Esophagus muscularis mucosa (tissue), 4 donors: ENCODE measurements around the genes PHF5A, SNU13 and SMDT1.

DNA sequence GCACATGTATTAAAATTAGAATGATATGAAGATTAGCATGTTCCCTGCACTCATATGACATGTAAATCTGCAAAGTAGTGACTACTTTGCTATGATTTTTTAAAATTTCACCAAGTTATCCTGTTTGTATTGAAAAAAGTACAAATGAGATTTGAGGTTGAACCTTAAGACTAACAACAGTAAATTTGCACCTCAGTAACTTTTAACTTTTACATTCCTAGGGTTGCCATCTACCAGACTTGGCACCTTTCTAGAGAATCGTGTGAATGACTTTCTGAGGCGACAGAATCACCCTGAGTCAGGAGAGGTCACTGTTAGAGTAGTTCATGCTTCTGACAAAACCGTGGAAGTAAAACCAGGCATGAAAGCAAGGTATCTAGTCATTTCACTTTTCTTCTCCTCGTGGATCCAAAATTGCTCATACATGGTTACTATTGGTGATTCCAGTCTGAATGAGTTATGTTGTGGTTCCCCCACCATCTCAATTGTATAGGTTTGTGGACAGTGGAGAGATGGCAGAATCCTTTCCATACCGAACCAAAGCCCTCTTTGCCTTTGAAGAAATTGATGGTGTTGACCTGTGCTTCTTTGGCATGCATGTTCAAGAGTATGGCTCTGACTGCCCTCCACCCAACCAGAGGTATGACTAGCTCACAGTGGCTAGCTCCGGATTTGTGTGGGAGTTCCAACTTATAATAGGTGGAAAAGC, 36.7 kb upstream of the L3MBTL2 start:
- PRO-cap, result no peak
- RAMPAGE, long total RNA, 4 experiments, result no peak in any of the 4 experiments

DNA sequence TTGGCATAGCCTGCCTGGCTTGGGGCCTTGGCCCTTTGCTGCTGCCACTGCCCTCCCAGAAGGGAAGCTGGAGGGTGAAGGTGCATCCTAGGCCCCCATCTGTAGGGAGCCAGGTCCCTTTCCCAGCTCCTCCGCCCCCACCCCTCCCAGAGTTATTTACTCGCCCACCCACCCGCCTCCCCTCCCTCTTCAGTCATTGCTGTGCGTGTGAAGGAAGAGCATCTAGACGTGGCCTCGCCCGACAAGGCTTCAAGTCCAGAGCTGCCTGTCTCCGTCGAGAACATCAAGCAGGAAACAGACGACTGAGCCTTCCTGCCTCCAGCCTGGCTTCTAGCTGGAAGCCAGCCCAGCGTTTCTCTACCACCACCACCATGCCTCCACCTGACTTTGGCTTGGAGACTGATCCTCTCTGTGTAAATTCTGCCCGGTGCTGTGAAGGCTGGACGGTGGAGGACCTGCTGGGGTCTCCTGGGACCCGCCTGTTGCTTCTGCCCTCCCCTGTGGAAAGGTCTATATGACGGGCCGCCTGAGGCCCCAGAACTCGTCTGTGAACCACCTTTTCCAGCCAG, 10.7 kb downstream of the CHADL start:
- PRO-cap, result no peak
- RAMPAGE, long total RNA, 4 experiments, result no peak in any of the 4 experiments

DNA sequence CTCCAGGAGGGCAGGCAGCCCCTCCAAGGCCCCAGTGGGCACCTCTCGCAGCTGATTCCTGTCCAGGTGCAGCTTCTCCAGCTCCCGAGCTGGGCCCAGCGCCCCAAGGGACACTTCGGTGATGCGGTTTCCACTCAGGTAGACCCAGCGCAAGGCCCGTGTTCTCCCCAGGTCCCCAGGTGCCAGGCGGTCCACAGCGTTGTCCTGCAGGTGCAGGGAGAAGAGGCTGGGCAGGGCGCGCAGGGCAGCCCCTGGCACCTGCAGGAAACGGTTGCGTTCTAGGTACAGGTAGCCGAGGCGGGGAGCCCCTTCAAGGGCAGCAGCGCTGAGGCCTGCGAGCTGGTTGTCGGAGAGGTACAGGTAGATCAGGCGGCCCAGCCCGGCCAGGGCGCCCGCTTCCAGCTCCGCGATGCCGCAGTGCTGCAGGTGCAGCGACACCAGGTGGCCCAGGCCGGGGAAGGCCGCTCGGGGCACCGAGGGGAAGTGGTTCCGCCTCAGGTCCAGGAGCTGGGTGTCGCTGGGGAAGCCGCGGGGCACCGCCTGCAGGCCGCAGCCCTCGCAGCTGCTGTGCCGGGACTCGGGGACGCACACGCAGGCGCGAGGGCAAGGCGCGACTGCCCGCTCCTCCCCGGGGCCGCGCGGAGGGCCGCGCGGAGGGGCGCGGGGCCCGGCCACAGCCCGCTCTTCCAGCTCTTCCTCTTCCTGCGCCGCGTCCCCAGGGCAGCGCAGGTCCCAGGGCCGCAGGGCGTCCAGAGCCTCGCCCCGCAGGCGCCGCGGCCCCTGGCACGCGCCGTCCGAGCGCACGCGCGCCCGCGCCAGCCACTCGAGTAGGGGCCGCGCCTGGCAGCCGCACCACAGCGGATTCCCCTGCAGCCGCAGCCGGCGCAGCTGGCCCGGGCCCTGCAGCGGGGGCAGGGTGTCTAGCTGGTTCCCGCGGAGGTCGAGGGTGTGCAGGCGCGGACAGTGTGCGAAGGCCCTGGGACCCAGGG, 3.2 kb downstream of the CHADL start:
- PRO-cap, result no peak
- RAMPAGE, long total RNA, 4 experiments, result no peak in any of the 4 experiments

GRCh38 chr22:41288118-41288703, 2.2 kb upstream of the RANGAP1 start:
- PRO-cap, result unidirectional peak, plus-strand start at chr22:41288537
- RAMPAGE, long total RNA, 4 experiments, result no peak in any of the 4 experiments

GRCh38 chr22:41347294-41347733, 34.4 kb upstream of the TEF start:
- PRO-cap, result no peak
- RAMPAGE, long total RNA, 4 experiments, result no peak in any of the 4 experiments

- PRO-cap, result no peak
- RAMPAGE, long total RNA, 4 experiments, result no peak in any of the 4 experiments
These were observed 9.6 kb downstream of the TOB2 start for GRCh38 chr22:41436871-41437452.

DNA sequence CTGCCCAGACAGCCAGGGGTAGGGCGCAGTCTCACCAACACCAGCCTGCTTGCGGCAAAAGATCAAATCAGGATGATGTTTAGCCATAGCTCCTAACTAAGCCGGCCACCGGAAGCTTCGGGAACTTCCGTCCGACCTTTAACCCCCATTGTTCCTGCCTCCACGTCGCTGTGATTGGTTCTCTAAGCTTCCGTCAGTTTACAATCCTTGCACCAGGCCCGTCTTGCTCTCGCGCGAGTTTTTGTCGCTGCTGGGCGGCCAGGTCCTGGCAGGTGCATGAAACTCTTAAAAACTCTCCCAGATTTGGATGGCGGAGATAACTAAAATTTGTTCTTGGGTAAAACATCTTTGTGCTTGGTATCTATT, at the start of gene PHF5A:
PHF5A (minus strand) TSS at position 126 of the 366 bp plus-strand sequence.
- PRO-cap, result unidirectional peak, minus-strand start at position 119 of the sequence
- RAMPAGE, long total RNA, 4 experiments, result start-site peak on the minus strand in 4 of 4 experiments, centred at positions 108 to 112 of the sequence, 129 to 606 reads per replicate

DNA sequence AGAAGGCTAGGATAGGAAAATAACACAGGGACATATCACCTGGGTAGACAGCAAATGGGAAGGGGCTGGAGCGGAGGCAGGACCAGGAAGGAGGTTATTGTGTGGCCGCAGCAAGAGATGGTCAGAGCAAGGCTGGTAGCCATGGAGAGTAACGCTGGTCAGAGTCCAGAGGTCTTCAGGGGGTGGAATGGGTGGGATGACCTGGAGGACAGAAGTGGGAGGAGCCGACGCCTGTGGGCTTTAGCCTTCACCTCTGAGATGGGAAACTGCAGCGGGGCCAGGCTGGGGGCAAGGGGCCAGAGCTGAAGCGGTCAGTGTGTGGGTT, 5.1 kb upstream of the POLR3H start:
- PRO-cap, result no peak
- RAMPAGE, long total RNA, 4 experiments, result no peak in any of the 4 experiments

- PRO-cap, result no peak
- RAMPAGE, long total RNA, 4 experiments, result no peak in any of the 4 experiments
These were observed 8.3 kb upstream of the PMM1 start for GRCh38 chr22:41597866-41598428.

GRCh38 chr22:41673857-41674567, 14.7 kb downstream of the SNU13 start:
- PRO-cap, result no peak
- RAMPAGE, long total RNA, 4 experiments, result no peak in any of the 4 experiments

GRCh38 chr22:41688750-41689092, at the start of gene SNU13:
TSS of gene SNU13 (minus strand) at chr22:41688867.
- PRO-cap, result bidirectional peak, plus-strand start at chr22:41688973, minus-strand start at chr22:41688825
- RAMPAGE, long total RNA, 4 experiments, result start-site peak on the plus strand in 3 of 4 experiments, at chr22:41688929-41688978 at its widest, 24 to 74 reads per replicate; start-site peak on the minus strand in 4 of 4 experiments, at chr22:41688808-41688890 at its widest, 540 to 706 reads per replicate

DNA sequence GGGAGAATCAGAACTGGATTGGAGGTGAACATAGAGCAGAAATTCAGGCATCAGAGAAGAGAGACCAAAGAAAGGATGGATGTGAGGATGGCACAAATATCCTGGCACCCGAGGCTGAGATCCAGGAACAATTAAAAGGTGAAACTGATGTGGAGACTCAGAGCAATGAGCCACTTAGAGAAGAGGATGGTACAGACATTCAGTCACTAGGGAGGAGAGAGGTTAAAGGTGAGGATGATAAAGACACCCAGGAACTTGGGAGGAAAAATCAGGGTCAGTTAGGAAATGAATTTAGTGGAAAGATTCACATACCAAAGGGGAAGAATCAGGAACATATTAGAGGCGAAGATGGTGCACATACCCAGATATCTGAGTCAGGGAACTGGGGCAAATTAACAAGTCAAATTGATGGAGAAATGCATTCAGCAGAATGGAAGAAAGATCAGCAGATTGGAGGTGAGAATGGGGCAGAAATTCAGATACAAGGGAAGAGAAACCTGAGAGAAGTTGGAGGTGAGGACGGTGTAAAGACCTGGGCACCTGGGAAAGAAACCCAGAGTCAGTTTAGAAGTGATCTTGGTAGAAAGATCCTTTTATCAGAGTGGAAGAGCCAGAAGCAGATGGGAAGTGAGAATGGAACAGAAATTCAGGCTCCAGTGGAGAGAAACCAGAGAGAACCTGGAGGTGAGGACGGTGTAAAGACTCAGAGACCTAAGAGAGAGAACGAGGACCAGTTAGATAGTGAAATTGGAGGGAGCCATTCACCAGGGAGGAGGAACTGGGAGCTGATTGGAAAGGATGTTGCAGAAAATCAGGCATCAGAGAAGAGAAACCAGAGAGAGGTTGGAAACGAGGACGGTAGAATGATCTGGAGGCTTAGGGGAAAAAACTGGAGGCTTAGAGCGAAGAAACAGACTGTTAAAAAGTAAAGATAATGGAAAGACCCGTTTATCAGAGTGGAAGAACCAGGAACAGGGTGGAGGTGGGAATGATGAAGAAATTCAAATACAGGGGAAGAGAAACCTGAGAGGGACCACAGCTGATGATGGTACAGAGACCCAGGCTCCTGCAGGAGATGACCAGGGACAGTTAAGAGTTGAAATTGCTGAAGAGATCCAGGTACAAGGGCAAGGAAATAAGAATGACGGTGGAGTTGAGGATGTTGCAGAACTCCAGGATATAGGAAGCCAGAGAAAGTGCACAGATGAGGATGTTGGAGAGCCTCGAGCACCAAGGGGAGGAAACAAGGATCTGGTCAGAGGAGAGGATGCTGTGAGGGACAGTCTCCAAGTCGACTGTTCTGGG, 3.7 kb upstream of the MEI1 start:
- PRO-cap, result no peak
- RAMPAGE, long total RNA, 4 experiments, result no peak in any of the 4 experiments

DNA sequence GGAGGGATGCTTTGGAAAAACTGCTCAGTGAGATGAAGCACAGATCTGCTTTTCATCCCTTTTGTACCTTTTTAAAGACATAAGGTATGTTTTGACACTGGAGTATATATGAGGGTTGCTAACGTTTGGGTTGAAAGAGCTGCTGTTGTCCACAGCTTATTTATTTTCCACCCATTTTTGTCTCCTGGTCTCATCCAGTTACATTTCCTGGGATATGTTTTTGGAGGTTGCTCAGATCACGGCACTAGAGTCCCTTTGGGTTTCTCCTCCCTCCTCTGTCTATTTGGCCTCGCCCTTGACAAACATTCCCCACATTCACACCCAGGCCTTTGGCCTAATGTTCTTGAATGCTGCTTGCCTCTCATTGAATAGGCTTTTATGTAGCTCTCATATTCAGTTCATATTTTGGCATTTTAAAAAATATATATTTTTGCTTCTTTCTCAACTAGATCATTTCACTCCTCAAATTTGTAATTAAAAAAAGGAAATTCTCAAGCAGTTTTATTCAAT, 8.4 kb downstream of the SREBF2 start:
- PRO-cap, result no peak
- RAMPAGE, long total RNA, 4 experiments, result no peak in any of the 4 experiments

GRCh38 chr22:41845261-41845596, 12.3 kb downstream of the SREBF2 start:
- PRO-cap, result no peak
- RAMPAGE, long total RNA, 4 experiments, result no peak in any of the 4 experiments

GRCh38 chr22:41846617-41847312, 13.9 kb downstream of the SREBF2 start:
- PRO-cap, result no peak
- RAMPAGE, long total RNA, 4 experiments, result no peak in any of the 4 experiments

DNA sequence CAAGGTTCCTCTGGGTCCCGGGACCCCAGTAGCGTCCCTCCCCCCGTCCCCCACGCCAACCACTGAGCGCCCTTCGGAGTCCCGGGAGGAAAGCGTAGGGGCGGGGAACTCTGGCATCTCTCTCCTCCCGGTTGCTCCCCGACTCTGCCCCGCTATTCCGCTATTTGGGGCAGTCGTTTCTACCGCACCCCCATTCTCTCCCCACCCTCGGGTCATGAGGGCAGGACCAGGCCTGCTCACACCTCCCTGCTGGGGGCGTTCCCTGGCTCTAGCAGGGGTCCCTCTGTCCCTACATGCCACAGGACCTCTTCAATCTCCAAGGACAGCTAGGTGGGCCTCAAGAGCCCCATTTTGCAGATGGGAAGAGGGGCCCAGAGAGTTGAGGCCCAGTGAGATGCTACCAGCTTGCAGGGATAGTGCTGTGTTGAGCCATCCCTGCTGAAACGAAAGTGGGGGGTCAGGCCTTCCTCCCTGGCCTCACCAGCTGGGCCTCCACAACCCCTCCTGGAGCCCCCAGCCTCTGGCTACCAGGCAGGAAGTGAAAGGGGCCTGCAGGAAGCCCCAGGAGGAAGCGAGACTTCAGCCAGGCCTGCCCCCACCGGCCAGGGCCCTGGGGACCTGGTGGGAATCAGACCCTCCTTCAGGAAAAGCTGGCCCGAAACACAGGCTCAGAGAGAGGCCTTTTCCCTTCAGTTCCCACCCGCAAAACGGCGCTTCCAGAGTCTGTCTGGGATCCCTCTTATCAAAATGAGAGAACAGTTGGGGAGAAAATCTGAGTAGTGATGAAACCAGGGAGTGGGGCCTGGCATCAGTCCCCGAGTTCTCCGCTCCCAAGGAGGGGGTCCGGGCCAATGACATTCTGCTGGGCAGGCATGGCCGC, 5.6 kb upstream of the SHISA8 start:
- PRO-cap, result no peak
- RAMPAGE, long total RNA, 4 experiments, result no peak in any of the 4 experiments

DNA sequence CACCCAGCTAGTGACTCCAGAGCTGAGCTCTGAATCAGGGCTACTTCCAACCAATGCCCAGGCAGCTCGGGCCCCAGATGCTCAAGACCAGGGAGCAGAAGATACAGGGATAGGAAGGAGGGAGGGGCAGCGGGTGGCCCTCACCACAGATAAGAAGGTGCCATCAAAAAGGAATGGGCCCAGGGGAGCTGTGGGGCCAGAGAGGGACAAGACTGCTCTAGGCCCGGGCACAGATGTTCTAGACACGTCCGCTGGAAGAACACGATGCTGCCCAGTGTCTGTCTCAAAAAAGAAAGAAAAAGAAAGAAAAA, 7.5 kb downstream of the CENPM start:
- PRO-cap, result no peak
- RAMPAGE, long total RNA, 4 experiments, result no peak in any of the 4 experiments

- PRO-cap, result no peak
- RAMPAGE, long total RNA, 4 experiments, result no peak in any of the 4 experiments
These were observed 5.0 kb upstream of the CENPM start for GRCh38 chr22:41951719-41952614.

GRCh38 chr22:42079426-42080271, at the start of gene SMDT1:
TSS of gene SMDT1 (plus strand) at chr22:42079700.
- PRO-cap, result bidirectional peak, plus-strand start at chr22:42079700, minus-strand start at chr22:42079540; bidirectional peak, plus-strand start at chr22:42080135, minus-strand start at chr22:42079956
- RAMPAGE, long total RNA, 4 experiments, result start-site peak on the plus strand in 3 of 4 experiments, at chr22:42079719-42079771 at its widest, 40 to 105 reads per replicate

GRCh38 chr22:42085484-42086547, 4.8 kb downstream of the NDUFA6 start:
- PRO-cap, result no peak
- RAMPAGE, long total RNA, 4 experiments, result no peak in any of the 4 experiments